ENCODE measurements around the gene PSG1.

DNA sequence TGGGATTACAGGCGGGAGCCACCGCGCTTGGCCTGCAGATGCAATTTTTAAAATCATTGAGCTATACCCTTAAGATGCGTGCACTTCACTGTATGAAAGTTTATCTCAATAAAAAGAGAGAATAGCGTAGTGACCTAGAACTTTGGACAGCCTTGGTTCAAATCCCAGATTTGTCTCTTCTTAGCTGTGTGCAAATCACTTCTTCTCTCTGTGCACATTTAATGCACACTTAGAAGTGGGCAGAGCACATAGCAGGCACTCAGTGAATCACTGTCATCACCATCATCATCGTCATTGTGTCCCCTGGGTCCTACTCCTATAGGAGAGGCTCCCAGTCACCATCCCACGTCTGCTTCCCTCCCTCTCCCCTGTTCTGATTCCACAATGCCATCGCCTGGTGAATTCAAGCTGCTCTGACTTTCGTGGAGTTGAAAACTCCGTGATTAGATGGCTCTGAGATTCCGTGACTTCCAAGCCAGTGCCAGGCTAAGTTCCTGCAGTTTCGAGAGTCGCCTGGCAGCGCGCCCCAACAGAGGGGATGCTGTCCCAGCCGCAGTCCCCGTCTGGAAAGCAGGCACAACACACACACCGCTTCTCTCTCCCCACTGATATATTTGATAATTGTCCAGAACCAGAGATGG lies 7.0 kb upstream of the RABAC1 start:
- RRBS = no CpG with 5 or more reads among the region's 18 CpGs

- RRBS = no CpG with 5 or more reads among the region's 13 CpGs
Measured at GRCh38 chr19:41990750-41991353, 3.2 kb downstream of the ATP1A3 start.

DNA sequence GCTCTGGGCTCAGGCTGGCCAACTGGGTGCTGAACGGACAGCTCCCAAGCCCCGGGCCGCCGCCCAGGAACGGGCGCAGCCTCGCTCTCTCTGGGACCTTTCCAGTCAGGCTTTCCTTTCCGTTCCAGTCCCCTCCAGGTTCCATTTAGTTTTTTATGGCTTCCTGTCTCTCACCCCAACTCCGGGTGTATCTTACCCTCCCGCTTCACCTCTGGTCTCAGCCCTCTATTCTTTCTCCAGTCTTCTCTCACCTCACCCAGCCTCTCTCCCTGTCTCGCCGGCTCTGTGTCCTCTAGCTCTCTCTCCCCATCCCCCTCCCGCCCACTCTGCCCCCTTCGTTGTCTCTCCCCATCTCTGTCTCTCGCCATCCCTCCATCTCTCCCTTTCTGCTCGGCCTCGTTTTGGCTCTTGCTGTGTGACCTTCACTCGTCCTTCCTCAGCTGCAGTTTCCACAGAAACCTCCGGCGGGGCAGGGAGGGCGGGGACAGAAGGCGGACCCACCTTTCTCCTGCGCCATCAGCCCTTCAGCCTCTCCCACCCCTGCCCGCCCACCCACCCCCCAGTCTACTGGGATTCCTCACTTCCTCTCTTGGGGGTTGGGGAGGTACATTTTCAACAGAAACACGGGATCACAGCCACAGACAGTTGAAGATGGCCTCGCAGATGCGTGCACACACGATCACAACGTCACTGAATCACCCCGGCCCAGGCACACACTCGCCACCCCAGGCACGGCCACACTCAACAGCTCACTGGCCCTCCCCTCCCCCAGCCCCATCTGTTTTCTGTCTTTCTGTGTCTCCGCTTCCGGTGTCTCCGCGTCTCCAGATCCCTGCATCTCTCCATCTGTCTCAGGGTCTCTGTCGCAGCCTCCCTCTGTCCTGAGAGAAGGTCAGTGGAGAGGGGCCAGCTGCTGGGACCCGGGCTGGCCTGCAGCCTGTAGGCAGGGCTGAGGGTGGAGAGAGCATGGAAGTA lies 3.5 kb upstream of the ATP1A3 start:
- RRBS = 6% methylated on average over 12 of the region's 38 CpGs

DNA sequence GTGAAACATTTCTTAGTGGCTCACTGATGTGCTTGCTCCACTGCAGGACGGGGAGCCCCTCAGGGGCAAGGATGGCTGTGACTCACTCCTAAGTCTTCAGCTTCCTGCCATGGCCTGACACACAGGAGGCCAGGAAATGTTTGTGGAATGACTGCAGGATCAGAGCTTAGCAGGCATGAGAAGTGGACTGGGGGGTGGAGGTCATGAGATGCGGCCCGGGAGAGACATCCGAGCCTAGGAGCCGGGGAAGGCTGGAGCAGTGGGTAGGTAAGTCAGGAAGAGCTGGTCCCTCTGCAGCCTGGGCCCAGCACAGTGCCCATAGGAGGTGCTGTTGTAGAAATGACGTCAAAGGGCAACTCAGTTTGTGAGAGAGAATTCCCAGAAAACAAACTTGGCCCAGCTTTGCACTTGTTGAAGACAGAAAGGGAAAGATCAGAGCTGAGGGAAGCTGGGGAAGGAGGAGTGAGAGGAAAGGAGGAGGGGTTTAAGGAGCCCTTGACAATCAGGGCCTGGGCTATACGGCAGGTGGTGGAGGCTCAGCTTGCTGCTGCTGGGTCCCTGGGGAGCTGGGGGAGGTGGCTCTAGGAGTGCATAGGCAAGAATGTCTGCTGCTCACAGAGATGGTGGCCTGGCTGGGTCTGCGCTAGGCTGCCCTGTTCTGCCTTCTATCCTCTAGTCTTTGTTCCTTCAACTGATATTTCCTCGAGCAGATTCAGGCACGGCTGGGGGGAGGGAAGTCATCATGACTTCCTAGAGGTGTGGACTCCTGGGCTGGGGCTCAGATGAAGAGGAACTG lies 18.4 kb downstream of the POU2F2 start:
- RRBS = no CpG with 5 or more reads among the region's 10 CpGs

GRCh38 chr19:42176556-42177654 lies 40.6 kb downstream of the DEDD2 start:
- RRBS = no CpG with 5 or more reads among the region's 98 CpGs

DNA sequence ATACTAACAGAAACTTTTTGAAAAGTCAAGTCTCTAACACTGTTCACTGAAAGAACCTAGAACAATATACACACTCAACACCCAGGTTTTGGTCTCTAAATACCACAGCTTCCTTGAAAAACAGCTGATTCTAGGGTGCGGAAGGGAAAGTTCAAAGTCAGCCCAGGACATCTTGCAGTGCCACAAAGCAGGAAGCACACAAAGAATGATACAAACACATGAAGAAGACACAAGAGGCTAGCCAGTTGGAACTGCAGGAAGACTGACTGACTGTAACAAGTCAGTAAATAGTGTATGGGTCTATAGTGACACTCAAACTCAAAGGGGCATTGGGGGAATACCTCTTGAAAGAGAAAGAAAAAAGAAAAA lies 4.6 kb downstream of the DEDD2 start:
- RRBS = no CpG with 5 or more reads among the region's 1 CpG

DNA sequence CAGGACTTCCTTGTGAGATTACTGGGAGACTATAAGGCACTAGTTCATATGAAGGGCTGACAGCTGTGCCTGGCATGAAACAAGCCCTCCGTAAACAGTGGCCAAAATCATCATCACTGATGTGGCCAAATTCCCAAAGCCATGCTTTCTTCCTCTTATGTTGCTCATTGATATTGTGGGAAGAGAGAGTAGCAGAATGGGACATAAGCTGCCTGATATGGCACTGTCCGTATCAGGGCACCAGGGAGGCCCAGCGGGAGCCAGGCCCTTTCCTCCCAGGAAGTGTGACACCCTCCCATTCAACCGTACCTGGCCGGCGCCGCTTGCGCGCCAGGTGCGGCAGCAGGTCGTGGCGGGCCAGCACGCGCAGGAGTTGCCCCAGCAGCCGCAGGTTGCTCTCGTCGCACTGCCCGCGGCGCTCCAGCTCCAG lies 1.1 kb downstream of the DEDD2 start:
- RRBS = no CpG with 5 or more reads among the region's 20 CpGs

DNA sequence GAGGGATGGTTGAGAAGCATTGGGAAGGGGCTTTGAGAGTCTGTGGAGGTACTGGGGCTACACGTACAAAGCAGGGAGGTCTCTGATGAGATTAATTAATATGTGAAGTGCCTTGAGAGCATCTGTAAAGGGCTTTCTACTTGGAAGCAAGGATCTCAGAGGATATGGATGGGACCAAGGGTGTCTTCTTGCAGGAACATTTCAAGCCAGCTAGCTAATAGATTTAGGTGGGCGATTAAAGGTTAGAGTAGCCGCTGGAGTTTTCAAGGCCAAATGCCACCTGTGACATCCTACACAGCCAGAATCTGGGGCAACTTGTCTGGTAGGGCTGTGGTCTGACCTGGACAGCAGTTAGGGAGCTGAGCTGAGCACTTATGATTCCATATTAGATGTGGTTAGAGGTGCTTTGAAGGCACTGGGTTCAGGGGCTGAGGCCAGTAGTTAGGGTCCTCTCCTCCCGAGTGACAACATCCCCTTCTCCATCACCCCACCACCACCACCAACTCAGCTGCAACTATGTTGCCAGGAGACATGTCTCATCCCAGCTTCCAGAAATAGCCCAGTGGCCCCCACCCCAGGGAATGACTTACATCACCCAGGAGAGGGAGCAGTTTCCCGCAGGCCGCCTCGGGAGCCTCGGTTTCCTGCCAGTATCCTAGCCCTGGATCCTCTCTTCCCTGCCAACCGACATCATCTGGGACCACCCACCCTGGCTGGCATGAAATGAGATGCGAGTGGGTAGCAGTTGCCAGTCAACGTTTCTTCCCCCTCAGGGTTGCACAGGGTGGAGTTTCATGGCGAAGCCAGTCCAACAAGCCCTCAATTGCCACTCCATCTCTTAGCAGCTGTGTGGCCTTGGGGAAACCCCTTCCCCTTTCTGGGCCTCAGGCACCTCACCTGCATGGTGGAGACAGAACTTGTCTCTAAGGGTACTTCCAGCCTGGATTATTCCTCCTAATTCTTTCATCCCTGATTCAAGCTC lies 3.6 kb upstream of the GSK3A start:
- RRBS = no CpG with 5 or more reads among the region's 12 CpGs

DNA sequence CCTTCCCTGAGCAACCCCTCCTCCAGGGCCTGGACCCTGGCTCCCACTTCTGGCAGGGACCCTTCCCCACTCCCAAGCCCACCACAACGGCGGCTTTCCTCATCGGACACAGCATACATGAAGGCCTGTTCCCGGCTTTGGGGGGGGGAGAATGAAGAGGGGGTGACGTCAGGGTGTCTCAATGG lies 2.4 kb downstream of the ERF start:
- RRBS = no CpG with 5 or more reads among the region's 5 CpGs

- RRBS = no CpG with 5 or more reads among the region's 6 CpGs
Measured at GRCh38 chr19:42252774-42252954, 2.3 kb downstream of the ERF start.

GRCh38 chr19:42270229-42271385 lies 1.6 kb downstream of the CIC start:
- RRBS = no CpG with 5 or more reads among the region's 23 CpGs

DNA sequence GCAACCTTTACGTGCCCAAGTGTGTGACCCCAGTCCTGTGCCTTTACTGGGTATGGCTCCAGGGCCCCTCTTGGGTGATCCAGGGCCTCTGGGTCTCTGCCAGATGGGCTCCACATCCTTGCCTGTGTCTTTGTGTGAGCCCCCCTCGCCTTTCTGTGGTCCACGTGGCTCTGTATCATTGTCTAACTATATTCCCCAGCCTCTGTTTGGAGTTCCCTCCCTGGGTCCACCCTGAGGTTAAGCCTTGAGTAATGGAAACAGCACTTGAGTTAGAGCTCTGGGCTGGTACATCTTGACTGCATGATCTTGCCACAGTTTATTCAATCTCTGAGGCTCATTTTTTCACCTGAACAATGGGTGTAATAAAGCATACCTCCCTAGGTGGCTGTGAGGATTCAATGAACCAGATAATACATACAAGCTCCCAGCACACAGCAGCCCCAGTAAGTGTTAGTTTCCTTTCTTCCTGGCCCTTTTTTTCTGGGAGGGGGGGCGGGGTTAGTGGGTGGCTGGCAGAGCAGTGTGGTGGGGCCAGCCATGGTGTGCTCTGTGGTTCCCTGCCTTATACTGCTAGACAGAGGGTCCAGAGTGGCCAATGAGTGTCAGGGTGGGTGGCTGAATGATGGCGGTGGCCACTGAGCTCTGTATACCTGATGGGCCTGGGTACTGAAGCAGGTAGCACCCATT lies 13.5 kb downstream of the CIC start:
- RRBS = no CpG with 5 or more reads among the region's 5 CpGs

DNA sequence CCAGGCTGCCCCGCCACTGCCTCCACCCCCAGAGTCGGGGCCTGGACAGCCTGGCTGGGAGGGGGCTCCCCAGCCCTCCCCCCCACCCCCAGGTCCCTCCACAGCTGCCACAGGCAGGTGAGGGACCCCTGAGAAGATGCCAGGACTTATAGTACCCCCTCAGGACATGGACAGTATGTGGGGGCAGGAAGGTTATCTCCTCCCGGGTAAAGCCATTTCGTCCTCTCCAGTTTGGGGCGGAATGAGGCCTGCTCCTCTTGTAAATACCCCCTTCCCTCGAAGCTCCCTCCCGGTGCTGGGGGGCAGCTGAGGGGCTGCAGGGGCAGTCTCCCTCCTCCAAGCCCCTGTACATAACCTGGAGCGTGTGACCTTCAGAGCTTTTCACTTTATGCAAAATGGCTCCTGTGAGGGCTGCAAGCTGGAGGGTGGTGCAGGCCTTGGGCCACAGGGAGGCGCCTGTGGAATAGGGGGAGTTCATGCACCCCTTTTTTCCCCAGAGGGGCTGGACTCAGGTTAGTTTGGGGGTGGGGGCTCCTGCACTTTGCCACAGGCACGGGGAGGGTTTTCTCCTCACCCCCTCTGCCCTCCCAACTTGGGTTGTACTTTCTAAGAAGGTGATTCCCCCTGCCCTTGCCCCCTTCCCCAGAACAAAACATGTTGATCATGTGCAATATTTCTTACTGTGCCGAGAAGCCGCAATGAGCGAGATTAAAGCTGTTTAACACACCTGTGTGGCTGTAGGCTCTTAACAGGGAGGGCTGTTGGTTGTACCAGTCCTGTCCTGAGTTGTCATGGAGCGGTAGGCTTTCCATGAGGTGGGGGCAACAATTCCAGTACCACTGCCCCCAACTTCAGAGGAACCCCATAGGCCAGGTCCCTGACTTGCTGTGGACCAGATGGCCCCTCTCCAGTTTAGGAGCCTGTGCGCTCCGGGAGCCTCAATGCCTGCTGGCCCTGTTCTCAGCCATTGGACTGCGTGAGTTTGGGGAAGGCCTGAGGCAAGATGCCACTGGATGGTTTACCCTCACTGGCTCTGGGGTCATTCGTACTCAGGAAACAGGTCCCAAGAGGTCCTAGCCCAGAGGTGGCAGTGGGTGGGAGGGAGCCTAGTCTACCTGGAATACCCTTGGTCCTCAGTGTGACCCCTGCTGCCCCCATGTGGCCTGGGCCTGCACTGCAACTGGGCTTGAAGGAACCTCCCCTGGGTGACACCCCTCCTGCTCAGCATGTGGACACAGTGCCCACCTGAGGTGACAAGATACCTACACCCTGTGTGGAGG lies 6.4 kb upstream of the PRR19 start:
- RRBS = 66% methylated on average over 5 of the region's 18 CpGs

GRCh38 chr19:42401851-42402289 lies 11.8 kb upstream of the CNFN start:
- RRBS = 7% methylated on average over 5 of the region's 44 CpGs

GRCh38 chr19:42455533-42456323 lies 13.0 kb upstream of the CXCL17 start:
- RRBS = no CpG with 5 or more reads among the region's 5 CpGs

DNA sequence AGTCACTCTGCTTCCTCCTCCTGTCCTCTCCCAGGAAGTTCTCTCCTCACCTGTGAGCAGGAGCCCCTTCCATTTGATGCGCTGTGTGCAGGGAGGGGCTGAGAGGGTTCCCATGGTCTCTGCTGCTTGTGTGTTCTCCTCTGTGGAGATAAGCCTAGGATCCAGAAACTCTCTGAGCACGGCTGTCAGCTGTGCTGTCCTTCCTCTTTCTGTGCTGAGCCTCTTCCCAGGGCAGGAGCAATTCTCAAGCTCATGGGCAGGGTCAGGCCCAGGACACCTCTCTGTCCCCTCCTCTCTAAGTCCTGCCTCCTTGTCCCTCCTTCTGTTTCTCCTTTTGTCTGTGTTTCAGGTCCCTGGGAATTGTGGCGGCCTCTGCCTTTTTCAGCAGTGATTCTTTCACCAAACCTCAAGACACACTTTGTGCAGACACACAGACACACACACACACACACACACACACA lies at the start of gene PSG1:
TSS of gene PSG1 (minus strand) at position 246 of the 461 bp plus-strand sequence.
- RRBS = no CpG with 5 or more reads among the region's 3 CpGs

GRCh38 chr19:43503760-43504035 lies 848 bp downstream of the PHLDB3 start:
- RRBS = 1% methylated on average over 2 of the region's 19 CpGs

- RRBS = no CpG with 5 or more reads among the region's 3 CpGs
Measured at GRCh38 chr19:43529724-43529923, 2.6 kb upstream of the ETHE1 start.

DNA sequence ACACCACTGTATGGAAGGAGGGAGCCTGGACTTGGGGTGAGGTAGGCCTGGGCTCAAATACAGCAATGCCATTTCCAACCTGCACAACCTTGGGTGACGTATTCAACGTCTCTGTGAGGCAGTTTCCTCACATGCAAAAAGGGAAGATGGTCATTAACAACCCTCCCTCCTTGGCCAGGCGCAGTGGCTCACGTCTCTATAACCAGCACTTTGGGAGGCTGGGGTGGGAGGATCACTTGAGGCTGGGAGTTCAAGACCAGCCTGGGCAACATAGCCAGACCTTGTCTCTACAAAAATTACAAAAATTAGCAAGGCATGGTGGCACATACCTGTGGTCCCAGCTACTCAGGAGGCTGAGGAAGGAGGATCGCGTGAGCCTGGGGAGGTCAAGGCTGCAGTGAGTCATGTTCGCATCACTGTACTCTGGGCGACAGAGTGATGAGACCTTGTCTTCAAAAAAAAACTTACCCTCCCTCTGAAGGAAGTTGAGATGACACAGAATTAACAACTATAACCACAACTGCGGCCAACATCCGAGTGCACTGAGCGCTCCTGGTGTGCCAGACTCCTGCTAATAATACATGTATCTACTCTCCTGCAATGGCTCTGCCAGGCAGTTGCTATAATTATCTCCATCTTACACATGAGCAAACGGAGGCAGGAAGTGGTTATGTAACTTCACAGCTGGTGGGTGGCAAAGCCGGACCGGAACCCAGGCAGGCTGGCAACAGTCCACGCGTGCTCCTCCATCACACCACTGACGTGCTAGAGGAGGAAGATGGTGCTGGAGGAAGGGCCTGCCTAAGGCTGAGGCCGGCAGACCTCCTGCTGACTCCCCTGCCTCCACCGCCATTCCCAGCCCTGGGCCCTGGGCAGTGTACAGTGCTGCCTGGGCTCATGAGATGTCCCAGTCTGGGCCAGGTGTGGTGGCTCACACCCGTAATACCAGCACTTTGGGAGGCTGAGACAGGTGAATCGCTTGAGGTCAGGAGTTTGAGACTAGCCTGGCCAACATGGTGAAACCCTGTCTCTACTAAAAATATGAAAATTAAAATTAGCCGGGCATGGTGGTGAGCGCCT lies 12.7 kb downstream of the XRCC1 start:
- RRBS = 36% methylated on average over 4 of the region's 23 CpGs

DNA sequence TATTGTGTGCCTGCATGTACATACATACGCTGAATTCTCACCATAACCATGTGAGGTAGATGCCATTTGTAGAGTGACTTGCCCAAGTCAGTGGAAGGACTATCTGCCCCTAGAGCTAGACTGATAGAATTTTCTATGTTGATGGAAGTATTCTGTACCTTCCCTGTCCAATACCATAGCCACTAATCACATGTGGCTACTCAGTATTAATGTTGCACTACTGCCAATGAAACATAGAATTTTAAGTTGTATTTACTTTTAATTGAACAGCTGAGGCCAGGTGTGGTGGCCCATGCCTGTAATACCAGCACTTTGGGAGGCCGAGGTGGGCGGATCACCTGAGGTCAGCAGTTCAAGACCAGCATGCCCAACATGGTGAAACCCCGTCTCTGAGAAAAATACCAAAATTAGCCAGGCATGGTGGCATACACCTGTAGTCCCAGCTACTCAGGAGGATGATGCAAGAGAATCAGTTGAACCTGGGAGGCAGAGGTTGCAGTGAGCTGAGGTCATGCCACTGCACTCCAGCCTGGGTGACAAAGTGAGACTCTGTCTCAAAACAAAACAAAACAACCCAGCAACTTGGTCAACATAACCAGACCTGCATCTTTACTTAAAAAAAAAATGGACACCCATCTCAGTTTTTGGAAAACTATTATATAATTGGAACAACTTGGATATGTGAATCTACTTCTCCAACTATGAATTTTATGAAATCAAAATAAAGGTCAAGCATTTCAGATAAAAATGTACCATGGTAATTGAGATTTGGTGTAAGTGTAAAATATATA lies 9.0 kb downstream of the IRGQ start:
- RRBS = no CpG with 5 or more reads among the region's 4 CpGs